Cardiac muscle cell (in vitro differentiated cells and primary cell): ENCODE measurements around the gene SKP1.

- RAMPAGE, long total RNA = no peak
- RRBS = no CpG with 5 or more reads among the region's 7 CpGs
Measured at GRCh38 chr5:134148454-134148928, 28.3 kb downstream of the SKP1 start.

DNA sequence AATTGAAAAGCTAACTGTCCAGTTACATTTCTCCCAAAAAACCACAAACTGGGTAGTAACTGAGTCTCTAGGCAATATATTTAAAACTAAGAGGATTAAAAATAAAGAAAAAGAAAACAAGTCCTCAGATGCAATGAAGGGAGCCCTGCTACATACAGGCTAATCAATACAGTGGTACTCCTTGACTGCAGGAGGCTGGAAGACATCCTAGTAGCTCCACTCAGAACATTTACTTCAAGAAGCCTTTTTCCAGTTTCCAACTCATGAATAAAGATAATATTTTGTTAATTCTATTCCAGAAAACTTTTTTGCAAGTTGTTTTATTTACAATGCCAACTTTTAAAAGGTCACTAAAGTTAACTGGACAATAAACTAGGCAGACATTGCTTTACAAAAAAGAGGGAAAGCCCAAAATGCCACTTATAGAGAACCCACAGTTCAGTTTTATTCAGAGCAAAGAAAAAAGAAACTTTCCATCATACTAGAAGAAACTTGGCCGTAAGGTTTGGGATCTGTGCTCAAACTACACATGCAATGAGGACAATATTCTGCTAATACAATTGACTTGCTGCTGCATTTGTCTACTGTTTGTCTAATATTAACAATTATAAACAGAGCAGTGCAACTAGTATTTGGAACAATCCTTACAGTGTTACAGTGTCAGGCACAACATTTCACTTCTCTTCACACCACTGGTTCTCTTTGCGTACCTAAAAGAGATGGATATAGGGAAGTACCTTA is 19.5 kb downstream of the SKP1 start:
- RAMPAGE, long total RNA = no peak
- RRBS = no CpG with 5 or more reads among the region's 2 CpGs

DNA sequence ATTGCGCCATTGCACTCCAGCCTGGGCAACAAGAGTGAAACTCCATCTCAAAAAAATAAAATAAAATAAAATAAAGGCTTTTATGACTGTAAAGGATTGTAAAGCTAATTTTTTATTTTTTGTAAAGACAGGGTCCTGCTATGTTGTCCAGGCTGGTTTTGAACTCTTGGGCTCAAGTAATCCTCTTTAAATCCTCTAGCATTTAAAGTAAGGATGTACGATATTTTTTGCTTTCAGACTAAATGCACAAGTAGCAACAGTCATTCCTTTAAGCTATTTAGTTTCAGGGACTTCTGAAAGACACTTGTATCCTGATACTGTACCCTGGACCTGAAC is 6.7 kb downstream of the SKP1 start:
- RAMPAGE, long total RNA = no peak
- RRBS = no CpG with 5 or more reads among the region's 2 CpGs

- RAMPAGE, long total RNA = no peak
Measured at GRCh38 chr5:134173849-134174104, 3.0 kb downstream of the SKP1 start.

DNA sequence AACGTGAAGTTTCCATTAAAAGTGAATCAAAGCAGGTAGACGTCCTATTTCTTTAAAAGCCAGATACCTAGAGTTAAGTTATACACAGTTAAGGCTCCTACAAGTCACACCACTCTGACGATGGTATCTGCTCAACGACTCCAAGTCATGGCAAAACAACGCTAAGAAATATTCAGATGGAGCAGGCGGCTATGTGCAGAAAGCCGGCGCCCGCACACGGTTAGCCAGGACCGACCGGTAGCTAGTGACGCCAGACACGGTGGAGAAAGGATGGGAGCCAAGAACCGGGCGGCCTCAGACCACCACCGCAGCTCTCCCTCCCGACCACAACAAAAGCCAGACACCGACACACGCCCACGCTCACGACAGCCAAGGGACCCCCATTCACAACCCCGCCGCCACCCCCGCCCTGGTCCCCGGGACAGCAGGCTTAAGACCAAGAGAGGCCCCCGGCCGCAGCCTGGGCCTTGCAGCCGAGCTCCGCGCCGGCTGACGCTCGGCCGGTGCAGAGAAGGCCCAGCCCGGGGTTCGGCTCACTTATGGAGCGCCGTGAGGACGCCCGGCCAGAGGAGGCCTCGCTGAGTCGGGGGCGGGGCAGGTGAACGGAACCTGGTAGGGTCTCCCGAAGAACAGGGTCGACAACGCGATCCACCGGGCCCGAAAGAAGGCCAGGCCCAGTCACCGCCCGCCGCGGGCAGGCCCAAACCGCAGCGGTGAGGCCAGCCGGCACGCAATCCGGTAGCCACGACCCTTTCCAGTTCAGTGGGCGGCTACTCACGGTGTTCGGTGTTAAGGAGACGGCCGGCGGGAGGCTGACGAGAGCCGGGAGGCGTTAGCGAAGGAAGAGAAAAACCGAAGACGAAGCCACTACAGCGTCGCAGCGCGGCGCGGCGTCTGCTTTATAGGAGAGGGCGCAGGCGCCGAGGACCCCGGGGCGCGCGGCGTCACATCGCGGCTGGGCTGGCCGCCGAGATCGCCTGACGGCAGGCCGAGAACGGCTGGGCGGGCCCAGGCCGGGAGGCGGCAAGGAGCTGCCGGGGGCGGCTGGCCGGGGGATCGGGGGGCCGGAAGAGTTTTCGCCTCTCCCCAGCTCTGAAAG is at the start of gene SKP1:
Gene SKP1 (minus strand): TSS at position 874 of the 1,099 bp plus-strand sequence.
- RAMPAGE, long total RNA = start-site peak on the minus strand centred at position 878 of the sequence, 37 bp wide, 12,871 and 4,141 reads in 2 replicates
- RRBS = 3% methylated on average over 57 of the region's 105 CpGs

- RAMPAGE, long total RNA = no peak
- RRBS = no CpG with 5 or more reads among the region's 4 CpGs
Measured at GRCh38 chr5:134187483-134187927, 10.8 kb upstream of the SKP1 start.

GRCh38 chr5:134204603-134204986 is 21.3 kb downstream of the PPP2CA start:
- RAMPAGE, long total RNA = no peak
- RRBS = no CpG with 5 or more reads among the region's 4 CpGs

DNA sequence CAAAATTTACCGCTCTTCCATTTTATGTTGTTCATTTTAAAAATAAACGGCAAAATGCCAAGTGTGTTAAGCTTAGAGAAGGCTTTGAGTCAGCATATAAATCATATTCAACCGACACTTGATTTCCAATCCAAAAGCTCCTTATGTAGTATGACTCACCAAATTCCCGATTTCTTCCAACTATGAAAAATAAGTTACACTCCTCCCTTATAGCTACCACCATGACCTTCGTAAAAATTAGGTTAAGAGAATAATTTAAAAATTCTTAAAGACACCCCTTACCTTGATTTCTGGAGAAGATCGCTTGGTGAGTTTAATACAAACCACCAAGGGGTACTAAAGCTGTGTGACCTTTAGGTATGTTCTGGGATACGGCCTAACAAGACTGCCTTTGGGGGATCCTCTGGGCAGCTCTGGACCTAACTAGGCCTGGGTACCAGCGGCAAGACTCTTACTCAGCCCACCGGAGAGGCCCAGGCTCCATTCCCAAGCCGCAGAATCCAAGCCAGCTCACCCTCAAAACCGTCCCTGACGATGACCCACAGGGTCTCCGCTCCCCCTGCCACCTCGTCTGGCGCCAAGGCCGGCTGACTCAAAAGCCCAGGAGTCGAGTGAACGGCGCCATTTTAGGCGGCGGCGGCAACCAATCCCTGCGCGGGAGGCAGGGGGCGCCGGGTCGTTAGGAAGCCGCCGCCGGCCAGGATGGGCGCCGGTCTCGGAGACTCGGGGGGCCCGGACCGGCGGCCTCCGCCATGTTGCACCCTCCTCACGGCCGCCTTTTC is 755 bp downstream of the PPP2CA start:
- RAMPAGE, long total RNA = no peak
- RRBS = 1% methylated on average over 12 of the region's 40 CpGs

- RAMPAGE, long total RNA = no peak
- RRBS = no CpG with 5 or more reads among the region's 4 CpGs
Measured at GRCh38 chr5:134241963-134242535, 16.2 kb upstream of the PPP2CA start.

- RAMPAGE, long total RNA = no peak
- RRBS = no CpG with 5 or more reads among the region's 4 CpGs
Measured at GRCh38 chr5:134398339-134399122, 13.2 kb downstream of the CDKN2AIPNL start.

- RAMPAGE, long total RNA = no peak
- RRBS = no CpG with 5 or more reads among the region's 1 CpG
Measured at GRCh38 chr5:134437334-134437485, 25.5 kb upstream of the CDKN2AIPNL start.

DNA sequence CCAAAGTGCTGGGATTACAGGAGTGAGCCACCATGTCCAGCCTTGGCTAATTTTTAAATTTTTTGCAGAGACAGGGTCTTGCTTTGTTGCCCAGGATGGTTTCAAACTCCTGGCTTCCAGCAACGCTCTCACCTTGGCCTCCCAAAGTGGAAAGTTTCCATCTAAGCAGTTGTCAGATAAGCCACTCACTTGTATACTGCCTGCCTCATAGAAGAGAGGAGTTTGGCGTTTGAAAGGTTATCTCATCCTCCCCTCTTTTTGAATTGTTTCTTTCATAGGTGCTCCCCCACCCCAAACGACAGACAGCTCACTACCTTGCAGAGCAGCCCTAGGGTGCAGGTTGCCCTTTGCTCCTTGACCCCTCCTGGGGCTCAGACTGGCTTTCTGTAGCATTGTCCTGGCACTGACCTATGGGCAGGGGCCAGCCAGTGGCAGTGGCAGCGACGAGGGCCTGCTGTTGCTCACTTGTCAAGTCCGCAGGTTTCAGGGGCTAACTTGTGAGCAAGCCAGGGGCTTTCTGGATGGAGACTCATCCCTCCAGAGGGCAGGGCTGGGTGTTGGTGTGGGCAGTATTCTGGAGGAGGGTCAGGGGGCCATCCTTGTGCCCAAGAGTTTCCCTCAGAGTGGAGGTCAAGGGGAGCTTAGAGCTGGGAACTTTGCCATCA is 53.2 kb upstream of the CDKN2AIPNL start:
- RAMPAGE, long total RNA = no peak
- RRBS = no CpG with 5 or more reads among the region's 6 CpGs

GRCh38 chr5:134507379-134508014 is 18.0 kb upstream of the JADE2 start:
- RAMPAGE, long total RNA = no peak
- RRBS = no CpG with 5 or more reads among the region's 14 CpGs

DNA sequence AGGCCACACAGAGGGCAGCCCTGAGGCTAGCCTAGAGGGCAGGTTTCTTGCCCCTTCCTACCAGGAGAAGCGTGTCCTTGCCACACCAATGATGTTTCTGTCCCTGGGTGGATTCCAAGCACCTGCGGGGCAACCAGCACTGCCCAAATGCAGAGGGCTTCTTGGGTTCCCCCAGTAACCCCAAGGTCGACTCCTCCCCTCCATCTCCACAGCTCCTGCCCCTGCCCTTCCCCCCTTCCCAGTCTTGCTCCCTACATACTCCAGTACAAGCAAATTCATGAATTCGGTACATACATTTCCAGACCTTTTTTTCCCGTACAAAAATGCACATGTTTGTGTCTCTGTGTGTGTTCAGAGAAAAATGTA is 12.8 kb upstream of the JADE2 start:
- RAMPAGE, long total RNA = no peak
- RRBS = no CpG with 5 or more reads among the region's 5 CpGs

- RAMPAGE, long total RNA = no peak
- RRBS = no CpG with 5 or more reads among the region's 5 CpGs
Measured at GRCh38 chr5:134523904-134524109, 1.7 kb upstream of the JADE2 start.

GRCh38 chr5:134553913-134554411 is 28.5 kb downstream of the JADE2 start:
- RAMPAGE, long total RNA = no peak
- RRBS = no CpG with 5 or more reads among the region's 6 CpGs

DNA sequence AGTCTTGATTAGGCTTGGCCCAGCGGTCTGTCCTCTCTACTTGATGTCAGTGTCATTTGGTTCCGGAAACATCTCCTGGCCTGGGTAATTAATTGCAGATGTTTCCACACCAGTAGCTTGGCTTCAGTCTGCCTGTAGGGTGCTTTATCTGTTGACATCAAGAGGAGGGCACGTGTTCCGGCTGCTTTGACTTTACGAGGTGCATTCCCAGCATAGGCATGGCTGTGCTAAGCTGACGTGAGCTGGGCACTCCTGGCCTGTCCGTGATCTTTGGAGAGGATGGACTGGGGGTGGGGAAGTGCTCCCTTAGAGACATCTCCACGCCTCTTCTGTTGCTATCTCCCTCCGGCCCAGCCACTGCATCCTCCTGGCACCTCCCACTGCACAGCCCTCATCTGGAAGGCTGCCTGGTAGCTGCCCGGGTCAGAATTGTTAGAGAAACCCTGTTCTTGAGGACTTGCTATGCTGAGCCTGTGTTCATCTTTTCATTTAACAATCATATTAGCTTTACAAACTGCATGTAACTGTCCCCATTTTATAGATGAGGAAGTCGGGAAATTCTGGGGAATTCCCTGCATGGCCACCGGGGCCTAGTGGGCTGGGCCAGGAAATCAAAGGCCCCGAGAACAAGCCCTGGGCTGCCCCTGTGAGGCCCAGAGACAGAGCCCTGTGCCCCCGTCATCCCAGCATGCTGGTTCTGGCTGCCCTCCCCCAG is 29.1 kb downstream of the JADE2 start:
- RAMPAGE, long total RNA = no peak
- RRBS = 6% methylated on average over 3 of the region's 14 CpGs

- RAMPAGE, long total RNA = no peak
- RRBS = no CpG with 5 or more reads among the region's 15 CpGs
Measured at GRCh38 chr5:134578214-134578710, 52.8 kb downstream of the JADE2 start.

DNA sequence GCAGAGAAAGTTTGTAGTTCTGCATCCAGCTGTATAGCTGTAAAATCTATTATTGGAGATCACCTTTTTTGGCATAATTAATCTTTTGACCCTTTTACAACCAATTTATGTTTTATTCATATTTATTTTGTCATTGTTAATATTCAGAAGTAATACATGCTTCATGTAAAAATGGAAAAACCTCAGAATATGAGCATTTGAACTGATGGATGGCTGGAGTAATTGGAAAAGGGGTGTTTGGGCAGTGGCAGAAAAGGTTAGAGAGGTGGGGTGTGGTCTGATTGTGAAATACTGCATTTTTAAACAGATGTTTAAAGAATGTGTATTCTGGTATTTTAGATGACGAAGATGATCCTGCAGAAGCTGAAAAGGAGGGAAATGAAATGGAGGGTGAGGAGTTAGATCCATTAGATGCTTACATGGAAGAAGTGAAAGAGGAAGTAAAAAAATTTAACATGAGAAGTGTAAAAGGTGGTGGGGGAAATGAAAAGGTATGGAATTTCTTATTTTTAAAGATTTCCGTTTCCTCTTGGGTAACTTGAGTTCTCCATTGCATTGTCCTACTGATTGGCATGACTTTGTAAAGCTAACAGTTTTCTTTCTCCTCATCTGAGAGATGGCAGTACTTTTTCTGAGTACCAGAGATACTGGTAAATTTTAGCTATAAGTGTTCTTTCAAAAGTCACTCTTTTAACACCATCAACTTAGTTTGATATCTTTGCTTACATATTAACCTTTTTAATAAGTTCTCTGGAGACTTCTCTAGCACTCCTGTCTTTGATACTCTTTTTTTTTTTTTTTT is 18.9 kb downstream of the DDX46 start:
- RAMPAGE, long total RNA = no peak
- RRBS = no CpG with 5 or more reads among the region's 2 CpGs

DNA sequence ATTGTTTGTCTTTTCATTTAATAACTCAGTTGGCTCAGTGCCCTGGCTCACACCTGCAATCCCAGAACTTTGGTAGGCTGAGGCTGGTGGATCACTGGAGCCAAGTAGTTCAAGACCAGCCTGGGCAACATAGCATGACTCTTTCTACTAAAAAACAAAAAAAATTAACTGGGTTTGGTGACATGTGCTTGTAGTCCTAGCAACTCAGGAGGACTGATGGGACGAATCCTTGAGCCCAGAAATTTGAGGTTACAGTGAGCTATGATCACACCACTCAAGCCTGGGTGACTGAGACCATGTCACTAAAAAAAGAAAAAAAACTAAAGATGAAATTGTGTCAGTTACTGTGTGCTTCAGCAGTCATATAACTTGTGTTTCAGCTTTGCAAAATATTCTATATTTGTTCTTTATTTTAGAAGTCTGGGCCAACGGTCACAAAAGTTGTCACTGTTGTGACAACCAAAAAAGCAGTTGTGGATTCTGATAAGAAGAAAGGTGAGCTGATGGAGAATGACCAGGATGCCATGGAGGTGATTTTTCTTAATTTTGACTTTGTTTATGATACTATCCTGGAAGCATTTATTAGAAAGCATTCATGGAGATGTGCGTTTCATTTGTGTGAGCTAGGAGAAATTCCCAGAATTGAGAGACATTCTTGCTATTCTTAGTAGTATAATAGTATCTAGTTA is 22.3 kb downstream of the DDX46 start:
- RAMPAGE, long total RNA = no peak
- RRBS = no CpG with 5 or more reads among the region's 3 CpGs